Foreskin keratinocyte (primary cell): ENCODE measurements around the genes IFT81, MYL2 and SH2B3.

GRCh38 chr12:110007959-110008427, 8.8 kb downstream of the ANKRD13A start:
- RAMPAGE, total RNA = no peak

DNA sequence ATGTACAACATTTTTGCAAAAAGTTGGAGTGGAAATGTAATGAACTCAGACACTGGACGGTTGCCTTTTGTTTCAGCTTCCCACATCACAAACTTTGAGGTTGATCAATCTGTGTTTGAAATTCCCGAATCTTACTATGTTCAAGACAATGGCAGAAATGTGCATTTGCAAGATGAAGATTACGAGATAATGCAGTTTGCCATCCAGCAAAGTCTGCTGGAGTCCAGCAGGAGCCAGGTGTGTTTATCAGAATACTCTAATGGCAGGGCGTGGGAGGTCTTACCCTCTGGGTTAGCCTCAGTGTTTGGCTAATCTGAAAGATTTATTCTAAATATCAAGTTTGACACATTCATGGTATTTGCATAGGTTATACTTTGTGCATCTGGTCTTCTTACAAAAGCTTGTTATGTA, 14.6 kb downstream of the C12orf76 start:
- RAMPAGE, total RNA = no peak

DNA sequence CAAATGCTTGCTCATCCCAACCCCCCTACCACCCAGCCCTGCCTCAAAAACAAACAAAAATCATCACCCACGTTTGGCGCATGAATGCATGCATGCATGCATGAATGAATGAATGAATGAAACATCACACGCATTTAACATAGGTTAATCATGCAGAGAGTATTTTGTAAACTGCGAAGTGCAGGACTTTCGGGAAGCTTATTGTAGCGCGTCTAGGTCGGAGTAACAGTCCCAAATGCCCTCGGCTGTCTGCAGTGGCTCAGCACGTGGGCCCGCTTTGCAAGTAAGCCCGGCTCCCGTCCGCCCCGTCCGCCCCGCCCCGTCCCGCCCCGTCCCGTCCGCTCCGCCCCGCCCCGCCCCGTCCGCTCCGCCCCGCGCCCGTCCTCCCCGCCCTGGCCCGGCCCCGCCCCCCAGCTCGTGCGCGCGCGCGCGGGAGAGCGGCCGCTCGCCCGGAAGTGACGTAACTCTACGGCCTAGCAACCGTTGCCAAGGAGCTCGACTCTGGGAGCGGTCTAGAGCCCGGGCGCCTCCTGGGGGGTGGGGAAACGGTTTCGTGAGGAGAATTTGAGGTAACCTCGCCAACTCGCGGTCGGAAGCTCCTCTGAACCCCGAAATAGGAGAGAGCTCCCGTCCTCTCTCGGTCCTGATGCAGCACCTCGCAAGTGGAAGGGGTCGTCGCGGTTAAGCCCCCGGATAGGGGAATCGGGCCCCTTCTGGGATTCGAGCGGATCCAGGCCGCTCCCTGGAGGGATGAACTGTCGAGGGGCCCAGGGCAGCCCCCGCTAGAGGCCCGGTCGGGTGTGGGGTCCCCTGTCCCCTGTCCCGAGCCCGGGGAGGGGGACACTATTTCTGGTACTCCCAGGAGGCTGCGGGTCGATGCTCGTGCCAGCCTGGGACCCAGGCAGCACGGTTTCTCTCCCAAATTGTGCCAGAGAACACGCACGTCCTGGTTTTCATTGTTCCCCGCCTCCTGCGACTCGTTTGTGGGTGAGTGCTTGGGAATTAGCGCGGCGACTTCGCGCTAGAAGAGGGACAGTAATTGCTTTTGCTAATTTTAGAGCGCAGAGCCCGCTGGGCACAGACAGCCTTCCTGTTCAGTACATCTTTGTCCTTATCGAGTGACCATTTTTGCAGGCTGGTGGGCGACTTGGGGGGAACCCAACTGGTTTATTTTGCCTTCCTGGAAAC, at the start of gene IFT81:
Gene IFT81, plus strand, starts transcription at position 483 of the 1,188 bp plus-strand sequence.
- RAMPAGE, total RNA = no peak

- RAMPAGE, total RNA = no peak
Measured at GRCh38 chr12:110325964-110326727, 45.1 kb downstream of the ATP2A2 start.

GRCh38 chr12:110344257-110345069, 59.0 kb downstream of the ANAPC7 start:
- RAMPAGE, total RNA = no peak

DNA sequence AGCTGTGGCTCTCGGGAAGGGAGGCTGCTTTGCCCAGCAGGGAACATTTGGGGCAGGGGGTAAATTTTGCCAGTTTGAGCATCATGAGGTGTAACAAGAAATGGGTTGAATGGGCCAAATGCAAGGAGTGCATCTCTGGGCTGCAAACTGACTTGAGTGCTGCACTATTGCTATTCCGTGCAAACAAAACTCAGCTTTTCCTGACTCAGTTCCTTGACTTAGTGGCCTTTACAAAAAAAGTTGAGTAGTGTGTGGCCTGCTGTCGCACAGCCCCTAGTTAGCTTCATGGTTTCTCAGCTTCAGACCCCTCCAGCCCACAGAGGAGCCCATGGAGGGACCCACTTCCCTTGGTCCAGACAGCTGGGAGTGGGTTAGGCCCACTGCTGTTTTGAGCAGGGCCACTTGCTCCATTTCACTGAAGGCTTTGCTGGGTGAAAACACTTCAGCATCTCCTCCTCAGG, 54.7 kb downstream of the ANAPC7 start:
- RAMPAGE, total RNA = no peak

DNA sequence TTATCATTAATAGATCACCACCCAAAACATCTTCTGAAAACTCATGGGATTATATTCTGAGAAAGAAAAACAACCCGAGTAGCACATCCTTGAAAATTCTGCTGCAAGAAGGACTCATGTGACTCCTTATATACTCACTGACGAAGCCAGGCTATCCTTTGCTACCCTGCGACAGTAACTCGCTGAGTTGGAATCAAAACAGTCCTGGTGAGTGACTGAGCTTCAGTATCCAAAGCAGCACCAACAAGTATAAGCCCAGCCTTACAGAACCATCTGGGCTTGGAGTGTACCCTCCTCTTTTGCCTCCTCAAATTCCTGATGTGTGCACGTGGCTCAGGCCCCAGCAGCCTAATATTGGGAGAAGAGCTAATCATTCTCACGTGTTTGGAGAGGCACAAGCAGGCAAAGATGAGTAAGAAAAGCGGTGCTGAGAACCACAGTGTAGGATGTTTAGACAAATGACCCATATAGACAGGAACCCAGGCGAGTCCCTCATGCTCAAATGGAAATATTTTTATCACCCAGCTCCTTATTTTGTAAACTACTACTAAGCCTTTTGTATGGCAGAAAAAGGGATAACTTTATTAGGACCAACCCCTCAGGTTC, 34.4 kb downstream of the PPTC7 start:
- RAMPAGE, total RNA = no peak

- RAMPAGE, total RNA = no peak
Measured at GRCh38 chr12:110640078-110641090, 26.5 kb downstream of the TCTN1 start.

DNA sequence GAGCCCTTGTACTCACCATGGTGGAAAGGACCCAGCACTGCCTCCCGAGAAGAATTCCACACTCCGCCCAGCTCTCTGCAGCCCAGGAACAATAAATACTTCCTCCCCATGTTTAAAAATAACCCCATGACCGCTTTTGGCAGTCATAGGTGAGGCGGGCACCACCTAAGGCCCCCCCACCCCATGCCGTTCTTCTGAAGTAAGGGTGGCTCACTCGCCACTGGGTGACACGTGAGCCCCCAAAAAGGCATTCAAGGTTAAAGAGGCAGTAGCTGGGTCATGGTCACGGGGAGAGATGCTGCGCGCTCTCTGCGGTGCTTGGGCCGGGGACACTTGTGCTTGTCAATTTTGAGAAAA, at the start of gene MYL2:
Gene MYL2, minus strand, starts transcription at position 69 of the 357 bp plus-strand sequence.
- RAMPAGE, total RNA = no peak

DNA sequence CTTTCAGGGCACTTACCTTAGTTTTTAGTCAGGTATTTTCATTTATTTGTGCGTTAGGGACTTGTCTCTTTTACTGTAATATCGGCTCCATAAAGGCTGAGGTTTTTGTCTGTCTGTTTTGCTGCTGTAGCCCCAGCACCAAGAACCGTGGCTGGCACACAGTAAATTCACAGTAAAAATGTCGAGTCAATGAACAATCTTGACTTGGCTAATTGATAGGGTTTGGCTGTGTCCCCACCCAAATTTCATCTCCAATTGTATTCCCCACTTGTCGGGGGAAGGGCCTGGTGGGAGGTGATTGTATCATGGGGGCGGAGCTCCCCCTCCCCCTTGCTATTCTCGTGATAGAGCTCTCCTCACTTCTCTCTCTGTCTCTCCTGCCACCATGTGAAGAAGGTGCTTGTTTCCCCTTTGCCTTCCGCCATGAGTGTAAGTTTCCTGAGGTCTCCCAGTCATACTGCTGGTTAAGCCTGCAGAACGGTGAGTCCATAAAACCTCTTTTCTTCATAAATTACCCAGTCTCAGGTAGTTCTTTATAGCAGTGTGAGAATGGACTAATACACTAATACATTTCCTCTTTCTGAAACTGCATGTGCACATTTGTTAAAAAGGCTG, 15.9 kb upstream of the MYL2 start:
- RAMPAGE, total RNA = no peak

- RAMPAGE, total RNA = no peak
Measured at GRCh38 chr12:110937139-110937566, 16.8 kb upstream of the MYL2 start.

GRCh38 chr12:111033333-111033668, 664 bp upstream of the CUX2 start:
- RAMPAGE, total RNA = no peak

GRCh38 chr12:111033669-111034039, 311 bp upstream of the CUX2 start:
- RAMPAGE, total RNA = no peak

GRCh38 chr12:111183725-111184068, 149.7 kb downstream of the CUX2 start:
- RAMPAGE, total RNA = no peak

DNA sequence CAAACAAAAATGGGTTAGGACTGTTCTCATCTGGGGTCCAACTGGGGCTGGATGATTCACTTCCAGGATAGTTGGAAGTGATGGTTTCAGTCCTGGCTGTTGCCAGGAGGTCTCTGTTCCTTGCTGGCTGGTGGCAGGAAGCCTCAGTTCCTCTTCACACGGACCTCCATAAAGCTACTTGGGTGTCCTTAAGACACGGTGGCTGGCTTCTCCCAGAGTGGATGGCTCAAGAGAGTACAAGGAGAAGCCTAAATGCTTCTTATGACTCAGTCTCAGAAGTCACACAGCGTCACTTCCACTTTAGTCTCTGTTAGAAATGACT, 6.4 kb upstream of the SH2B3 start:
- RAMPAGE, total RNA = no peak

- RAMPAGE, total RNA = no peak
Measured at GRCh38 chr12:111405205-111406275, at the start of gene SH2B3. Gene SH2B3 (plus strand): TSS chr12:111405923.

- RAMPAGE, total RNA = no peak
Measured at GRCh38 chr12:111406276-111406443, 437 bp downstream of the SH2B3 start.

GRCh38 chr12:111409600-111409868, 3.8 kb downstream of the SH2B3 start:
- RAMPAGE, total RNA = no peak

DNA sequence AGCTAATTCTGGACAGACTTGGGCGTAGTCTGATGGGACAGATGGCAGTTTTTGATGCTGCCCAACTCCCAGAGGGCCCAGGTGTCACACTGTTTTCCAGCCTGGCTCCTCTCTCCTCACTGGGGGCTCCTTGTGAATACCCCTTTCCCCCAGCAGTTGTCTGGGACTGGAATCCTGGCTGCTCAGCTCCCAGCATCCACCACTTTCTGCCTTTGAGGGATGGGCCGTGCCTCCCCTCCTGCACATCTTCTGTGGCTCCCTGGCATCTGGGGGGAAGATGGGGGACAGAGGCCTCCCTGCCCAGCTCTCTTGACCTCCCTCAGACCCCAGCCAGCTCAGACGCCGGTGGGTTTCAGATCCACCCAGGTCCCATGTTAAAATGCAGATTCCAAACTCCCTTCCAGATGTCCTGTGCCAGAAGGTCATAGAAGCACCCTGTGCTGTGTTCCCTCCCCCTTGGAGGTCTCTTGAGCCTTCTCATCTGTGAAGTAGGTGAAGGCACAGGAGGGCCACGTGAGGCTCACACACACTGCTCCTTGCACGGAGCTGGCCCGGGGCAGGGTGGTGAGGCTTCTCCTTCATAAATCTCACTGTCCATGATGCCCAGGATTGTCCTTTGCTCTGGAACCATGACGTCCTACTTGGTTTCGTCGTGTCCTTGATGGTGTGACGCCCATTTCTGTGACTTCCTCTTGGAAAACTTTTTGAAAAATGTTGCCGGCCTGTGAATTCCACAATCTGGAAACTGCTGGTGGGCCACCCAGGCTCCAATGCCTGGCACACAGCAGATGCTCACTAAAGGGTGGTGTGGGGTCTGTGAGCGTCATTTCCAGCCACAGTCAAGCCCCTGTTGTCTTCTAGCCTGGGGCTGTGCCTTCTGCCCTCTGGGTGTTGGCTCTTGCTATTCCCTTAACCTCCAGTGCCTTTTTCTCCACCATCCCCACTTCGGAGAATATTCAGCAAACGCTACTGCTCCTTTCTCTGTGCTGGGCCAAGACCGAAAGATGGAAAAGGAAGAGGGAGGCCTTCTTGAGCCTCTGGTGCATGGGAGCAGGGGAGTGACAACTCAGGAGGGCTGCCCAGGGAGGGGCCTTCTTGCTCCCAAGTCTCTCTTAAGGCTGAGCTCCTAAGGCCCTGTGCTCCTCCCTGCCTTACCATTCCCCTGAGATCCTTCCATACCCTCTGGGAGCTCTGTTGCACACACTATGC, 34.4 kb downstream of the SH2B3 start:
- RAMPAGE, total RNA = no peak

- RAMPAGE, total RNA = no peak
Measured at GRCh38 chr12:111454553-111455065, 48.9 kb downstream of the SH2B3 start.